Mesenteric fat pad (tissue), 1 donor: ENCODE measurements around a stretch of chr6.

GRCh38 chr6:43799596-43800481 lies 29.8 kb downstream of the VEGFA start:
- PRO-cap: no peak

DNA sequence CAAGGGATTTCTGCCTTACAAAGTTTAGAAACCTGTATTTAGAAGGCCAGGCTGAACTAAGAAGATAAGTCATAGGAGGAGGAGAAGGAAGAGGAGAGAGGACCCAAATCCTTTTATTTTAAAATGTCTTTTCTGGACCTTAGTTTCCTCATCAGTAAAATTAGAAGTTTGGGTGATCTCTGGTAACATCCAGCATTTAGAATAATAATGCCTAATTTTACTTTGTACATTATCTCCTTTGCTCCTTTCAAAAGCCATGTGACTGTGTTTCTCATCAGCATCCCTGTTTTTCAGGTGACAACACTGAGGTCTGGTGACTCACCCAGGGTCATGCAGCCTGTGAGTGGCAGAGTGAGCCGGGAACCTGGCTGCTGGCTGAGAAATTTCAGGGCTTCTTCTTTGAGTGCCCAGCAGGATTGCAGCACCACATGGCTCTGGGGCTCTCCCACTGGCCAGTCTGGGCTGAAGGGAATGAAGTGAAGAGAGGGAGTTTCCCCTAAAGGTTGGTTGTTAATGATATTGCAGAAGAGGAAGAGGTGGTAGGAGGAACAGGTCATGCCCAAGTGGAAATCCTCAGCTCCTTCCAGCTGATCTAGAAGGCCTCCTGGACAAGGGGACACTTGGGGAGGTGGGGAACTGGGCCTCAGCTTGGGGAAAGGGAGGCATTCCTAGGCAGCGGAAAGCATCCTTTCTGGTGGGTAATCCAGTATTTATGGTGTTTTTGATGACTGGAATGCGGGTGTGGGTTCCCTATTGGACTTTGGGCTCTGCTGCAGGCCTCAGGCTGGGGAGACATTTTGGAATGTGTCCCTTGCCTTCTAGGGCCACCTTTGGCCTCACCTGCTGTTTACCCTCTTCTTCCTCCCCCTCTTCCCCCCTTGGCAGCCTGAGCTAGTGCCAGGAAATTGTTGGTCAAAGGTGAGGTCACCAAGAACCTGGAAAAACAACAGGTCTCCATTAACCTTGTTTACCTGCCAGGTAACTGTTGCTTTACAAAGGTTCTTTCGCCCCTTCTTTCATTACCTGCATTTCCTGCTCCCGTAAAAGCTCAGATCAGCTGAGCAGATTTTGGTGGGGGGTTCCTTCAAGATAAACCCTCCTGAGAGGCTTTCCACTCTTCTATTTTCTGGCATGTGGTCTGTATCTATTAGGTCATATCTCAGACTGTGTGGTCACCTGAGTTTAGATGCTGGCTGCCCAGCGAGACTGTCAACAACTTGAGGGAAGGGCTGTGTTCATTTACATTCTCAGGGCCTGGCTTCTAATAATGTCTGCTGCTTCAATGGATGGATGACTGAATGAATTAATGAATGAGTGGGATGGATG lies 34.3 kb downstream of the VEGFA start:
- PRO-cap: no peak

- PRO-cap: no peak
These were observed 70.7 kb downstream of the VEGFA start for GRCh38 chr6:43840837-43841068.

DNA sequence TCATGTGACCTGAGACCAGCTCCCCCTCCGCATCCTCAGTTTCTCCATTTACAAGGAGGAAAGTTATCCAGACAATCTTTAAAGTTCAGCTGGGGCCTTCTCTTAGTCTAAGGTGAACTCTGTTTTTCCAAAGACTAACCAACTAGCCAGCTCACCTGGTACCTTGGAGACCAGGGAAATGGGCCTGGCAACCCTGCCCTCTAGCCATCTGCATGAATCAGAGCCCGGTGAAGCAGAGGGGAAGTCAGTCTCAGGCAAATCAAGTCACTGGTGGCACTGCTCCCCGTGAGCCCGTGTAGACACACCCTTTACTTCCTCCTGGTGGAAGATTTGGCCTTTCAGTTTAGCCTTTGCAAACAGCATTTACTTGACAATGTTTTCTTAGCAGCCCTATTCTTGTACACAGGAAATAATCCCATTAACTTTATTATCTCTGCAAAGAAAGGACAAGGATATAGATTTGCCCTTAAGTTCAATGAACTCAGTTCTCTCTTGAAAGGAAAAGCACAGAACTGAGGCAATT lies 157.7 kb downstream of the VEGFA start:
- PRO-cap: no peak

GRCh38 chr6:44001084-44001666 lies 126.1 kb downstream of the MRPL14 start:
- PRO-cap: no peak

- PRO-cap: no peak
These were observed 67.9 kb downstream of the MRPL14 start for GRCh38 chr6:44059454-44059689.

- PRO-cap: no peak
These were observed 24.8 kb downstream of the MRPL14 start for GRCh38 chr6:44102410-44102987.

DNA sequence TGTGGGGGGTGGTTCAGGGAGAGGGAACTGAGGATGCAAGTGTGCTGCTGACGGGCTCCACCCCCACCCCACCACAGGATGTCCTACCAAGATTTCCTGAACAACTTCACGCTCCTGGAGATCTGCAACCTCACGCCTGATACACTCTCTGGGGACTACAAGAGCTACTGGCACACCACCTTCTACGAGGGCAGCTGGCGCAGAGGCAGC lies 18.0 kb downstream of the CAPN11 start:
- PRO-cap: no peak

DNA sequence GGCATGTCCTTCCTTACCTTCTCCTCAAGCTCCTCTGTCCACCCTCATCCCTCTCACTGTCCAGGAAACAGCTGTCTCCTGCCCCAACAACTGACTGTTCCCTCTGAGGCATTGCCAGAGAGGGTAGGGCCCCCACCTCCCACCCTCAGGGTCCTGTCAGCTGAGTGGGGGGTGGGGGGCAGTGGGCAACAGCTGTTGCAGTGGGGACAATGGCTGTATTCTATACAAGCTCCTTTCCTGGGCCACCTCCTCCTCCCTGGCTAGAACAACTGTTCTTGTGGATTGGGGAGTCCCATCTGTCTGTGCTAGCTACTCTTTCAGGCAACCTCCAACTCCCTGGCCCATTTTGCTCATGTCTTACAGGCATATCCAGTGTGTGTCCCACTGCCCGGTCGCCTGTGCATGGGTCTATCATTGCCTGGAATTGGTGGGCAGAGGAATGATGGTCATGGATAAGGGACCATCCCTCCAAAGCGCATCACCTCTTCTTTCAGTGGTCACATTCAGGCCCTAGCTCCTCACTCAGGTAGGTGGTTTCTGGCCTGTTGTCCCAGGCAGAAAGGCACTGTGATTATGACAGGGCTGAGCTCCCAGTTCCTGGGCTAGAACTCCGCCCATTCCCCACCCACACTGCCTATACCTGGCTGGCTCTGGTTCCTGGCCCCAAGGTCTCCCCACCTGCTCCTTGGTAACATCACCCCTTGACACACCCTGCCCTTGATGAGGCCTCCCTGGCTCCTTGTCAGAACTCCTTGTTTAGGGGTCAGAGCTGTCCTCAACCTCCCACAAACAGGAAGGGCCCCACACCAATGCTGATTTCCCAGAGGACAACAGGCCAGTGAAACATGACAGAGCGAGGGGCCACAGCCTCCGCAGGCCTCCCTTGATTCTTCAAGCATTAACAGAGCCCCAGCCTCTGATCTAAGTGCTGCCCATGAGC lies 15.8 kb upstream of the MYMX start:
- PRO-cap: no peak

GRCh38 chr6:44224052-44224708 lies 785 bp downstream of the SLC29A1 start:
- PRO-cap: no peak

GRCh38 chr6:44225723-44226503 lies 2.5 kb downstream of the SLC29A1 start:
- PRO-cap: no peak

DNA sequence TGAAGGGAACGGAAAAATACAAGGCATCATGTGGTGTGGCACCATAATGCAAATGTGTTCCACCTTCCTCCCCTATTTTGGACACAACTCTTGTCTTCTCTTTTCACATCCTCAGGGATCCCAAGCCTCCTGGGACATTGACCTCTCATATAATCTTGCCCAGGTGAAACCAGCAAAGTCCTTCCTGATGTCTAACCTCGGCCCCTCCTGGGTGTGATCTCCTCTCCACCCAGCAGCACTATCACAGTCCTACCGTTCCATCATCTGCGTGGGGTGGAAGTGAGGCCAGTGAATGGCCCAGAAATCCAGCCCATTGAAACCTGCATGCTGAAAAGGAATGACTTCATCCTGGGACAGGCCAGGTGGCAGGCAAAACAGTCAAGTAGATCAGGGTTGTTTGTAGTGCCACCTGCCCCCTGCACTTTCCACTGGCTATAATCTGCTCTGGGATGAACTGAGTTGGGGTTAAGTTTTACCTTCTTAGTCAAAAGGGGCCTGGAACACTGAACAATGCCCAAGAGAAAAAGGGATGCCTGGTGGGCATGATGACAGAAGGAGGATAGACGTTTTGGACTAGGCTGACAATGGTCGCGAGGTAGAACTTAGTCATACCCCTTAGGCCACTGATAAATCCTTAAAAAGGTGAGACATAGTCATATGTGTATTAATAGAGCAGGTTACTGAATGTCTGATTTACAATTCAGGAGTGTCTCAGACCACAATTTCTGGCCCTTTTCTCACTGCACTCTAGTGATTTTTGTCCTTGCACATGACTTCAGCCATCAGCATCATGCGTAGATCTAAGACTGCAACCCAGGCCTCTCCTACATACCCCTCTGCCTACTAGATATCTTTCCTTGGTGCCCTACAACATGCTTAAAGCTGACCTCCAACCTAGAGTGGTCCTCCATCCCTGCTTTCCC lies 8.1 kb upstream of the HSP90AB1 start:
- PRO-cap: no peak

DNA sequence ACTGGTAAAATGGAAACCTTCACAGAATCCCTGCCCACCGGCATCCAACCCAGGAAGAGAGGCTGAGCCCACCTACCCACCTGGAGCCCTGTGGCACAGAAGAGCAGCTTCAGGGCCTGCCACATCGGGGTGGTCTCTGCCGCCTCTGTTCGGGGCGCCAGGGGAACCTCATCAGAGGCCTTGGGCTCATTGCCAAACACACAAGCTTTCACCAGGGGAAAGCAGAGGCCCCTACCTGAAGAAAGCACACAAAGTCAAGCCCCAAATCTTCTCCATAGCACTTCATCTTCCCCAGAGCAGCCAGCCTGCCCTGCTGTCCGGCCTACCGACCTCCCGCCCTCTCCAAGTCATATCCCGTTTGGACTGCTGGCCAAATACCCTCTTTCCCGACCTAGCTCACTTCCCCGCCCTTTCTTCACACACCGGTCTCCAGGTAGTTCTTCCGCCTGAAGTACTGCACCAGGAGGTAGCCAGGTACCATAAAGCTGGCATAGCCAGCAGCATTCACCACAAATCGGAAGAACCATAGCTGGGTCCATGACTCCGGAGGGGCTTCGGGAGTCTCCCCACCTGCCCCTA lies 977 bp downstream of the SLC35B2 start:
- PRO-cap: no peak

DNA sequence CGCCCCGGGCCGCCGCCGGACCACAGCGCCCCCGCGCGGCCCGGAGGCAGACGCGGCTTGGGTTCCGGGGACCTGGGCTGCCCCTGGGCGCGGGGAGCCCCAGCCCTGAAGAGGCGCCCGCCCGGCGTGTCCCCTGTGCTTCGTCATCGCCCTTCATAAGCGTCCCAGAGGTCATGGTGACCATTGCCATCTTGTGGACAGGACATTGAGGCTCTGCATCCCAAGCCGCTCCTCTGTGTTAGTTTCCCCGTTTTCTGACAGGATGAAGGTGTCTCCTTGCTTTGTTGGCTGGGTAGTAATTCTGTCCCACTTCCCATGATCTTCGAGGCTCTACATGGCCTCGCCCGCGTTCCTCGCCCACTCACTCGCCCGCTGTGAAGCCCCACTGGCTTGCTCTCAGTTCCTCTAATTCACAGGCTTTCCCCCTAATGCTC lies 277 bp upstream of the SLC35B2 start:
- PRO-cap: bidirectional peak, plus-strand start at position 49 of the sequence, minus-strand start outside the sequence

DNA sequence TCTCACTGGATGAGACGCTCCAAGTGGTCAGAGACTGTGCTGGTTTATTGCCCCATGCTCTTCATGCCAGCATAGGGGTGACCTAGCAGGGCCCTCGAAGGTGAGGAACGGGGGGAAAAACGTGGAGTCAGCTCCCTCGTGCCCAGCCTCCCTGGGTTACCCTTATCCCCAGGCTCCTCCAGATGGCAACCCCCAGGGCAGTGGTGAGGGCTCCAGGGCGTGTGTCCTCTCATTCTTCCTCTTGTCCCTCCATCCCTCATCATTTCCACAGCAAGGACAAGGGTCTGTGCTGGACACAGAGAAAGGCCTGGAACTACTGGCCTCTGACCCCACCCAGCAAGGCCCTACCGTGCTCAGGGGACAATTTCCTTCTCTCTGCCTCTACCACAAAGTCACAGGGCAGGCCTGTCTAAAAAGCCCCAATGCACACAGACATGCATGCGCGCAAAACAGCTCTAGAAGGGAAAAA lies 923 bp upstream of the SLC35B2 start:
- PRO-cap: no peak

DNA sequence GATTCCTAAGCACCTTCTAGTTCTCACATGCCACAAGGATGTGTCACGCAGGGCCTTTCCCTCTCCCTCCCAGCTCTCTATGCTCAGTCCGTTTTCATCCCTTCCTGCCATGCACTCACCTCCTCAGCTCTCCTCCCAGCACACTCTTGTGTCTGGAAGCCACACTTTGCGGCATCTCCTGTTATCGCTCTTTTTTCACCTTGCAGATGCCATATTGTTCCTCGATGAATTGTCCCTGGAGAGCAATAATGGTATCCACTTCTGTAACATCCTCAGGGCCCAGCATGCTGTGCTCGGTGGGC lies 263.5 kb downstream of the CDC5L start:
- PRO-cap: no peak

DNA sequence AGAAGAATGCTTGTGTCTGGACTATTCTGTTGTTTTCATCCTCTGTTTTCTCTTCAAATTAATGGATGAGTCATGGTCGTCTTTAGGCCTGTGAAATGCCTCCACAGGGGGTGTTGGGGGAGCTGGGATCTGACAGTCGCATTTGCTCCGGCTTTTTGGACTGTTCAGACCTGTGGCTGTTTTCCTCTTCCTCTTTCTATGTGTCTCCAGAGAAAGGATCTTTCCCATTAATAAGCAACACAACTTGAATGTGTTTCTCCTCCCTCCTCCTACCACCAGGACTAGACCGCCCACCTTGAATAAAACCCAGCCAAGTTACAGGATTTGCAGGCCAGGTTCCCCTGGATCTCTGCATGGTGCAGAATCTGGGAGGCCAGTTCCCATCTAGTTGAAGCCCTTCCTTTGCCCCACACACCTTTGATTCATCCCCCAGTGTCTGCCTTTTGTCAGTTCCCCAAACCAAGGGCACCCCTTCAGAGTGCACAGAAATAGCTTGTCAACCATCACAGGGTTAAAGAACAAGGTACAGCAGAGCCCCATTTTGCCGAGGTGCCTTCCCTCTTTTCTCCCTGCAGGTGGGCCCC lies 280.0 kb downstream of the CDC5L start:
- PRO-cap: no peak

GRCh38 chr6:44799893-44800538 lies 412.5 kb downstream of the CDC5L start:
- PRO-cap: no peak

- PRO-cap: no peak
These were observed 39.6 kb upstream of the SUPT3H start for GRCh38 chr6:45417341-45417719.

DNA sequence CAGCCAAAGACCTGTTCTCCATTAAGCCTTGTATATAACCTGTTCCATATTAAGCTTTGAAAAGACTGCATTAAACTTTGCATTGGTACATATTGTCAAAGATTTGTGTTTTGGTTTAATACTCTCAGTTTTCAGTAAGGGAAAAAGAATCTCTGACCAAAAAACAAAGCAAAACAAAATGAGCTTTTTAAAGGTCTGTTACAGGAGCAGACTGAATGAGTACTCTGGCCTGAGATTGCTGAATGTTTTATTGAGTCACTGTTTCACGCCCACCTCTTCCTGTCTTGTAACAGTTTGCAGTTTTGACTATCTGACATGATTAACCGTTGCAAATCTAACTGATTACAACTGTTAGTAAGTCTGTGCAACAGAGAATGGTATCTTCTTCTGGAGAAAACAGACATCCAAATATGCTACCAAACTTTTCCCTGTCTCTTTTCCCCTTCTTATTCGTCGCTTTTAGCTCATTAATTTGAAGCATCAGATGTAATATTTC lies 59.0 kb upstream of the SUPT3H start:
- PRO-cap: no peak